ENCODE results near the genes NCAM2 and ADAMTS5.

- PRO-cap, 2 experiments = peak in 2 of 2 experiments; most common plus-strand start chr21:20998409 (in 2)
- RAMPAGE, long total RNA, 5 experiments = no peak in any of the 5 experiments
Observed at GRCh38 chr21:20997815-20998719, at the start of gene NCAM2. Gene NCAM2, plus strand, starts transcription at chr21:20998409.

DNA sequence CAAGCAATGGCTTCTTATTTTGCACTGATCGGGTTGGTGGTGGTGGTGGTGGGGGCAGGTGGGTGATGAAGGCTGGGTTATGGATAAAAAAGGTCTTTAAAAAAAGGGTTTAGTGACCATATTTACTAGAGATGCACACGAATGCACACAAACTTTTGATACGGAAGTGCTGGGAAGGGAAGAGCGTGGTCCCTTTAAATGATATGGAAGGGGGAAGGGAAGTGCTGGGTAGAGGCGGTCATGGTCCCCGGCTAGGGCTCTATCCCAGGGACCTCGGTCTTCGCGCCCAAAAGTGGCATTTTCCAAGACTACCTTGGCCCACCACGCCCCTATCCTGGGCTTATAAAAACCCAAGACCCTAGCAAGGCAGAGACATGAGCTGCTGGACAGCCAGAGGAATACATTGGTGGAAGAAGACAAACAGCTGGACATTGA, 1720.4 kb downstream of the MRPL39 start:
- PRO-cap, 2 experiments = no peak in any of the 2 experiments
- RAMPAGE, long total RNA, 5 experiments = no peak in any of the 5 experiments

- PRO-cap, 2 experiments = no peak in any of the 2 experiments
- RAMPAGE, long total RNA, 5 experiments = no peak in any of the 5 experiments
Observed at GRCh38 chr21:25736109-25736685, 1.4 kb downstream of the GABPA start.

GRCh38 chr21:25914026-25914559, 179.3 kb downstream of the GABPA start:
- PRO-cap, 2 experiments = no peak in any of the 2 experiments
- RAMPAGE, long total RNA, 5 experiments = no peak in any of the 5 experiments

DNA sequence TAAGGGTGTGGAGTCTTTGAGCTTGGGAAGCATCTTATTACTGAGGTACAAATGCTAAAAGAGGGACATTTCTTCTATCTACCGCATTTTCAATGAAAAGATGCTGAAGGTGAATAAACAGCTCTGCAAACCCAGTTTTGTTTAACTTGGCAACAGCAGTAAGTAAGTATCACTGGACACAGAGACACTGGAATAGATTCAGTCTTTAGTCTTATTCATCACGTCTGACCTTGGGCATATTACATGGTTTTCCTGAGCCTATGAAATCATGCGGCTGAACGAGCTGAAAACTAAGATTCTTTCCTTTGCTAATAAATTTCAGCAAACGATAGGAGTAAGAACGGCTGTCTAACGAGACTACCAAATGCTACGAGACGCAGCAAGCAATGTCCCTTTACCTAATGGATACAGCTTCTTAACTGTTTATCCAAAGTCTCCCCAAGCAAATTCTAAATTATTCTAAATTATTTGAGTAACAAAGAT, 207.4 kb downstream of the GABPA start:
- PRO-cap, 2 experiments = no peak in any of the 2 experiments
- RAMPAGE, long total RNA, 5 experiments = no peak in any of the 5 experiments

DNA sequence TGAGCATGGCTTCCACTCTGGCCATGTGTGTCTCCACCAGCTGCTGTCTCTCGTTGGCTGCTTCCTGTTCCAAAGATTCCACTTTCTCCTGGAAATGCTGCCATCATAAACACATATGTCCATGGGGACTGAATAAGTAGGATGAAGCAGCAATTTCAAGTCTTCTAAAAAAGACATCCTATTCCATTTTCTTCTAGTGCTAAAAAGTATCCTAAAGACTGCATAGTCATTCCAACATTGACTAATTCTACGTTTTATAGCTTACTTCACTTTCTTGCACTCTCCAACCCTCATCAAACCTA, 195.5 kb downstream of the APP start:
- PRO-cap, 2 experiments = no peak in any of the 2 experiments
- RAMPAGE, long total RNA, 5 experiments = no peak in any of the 5 experiments

DNA sequence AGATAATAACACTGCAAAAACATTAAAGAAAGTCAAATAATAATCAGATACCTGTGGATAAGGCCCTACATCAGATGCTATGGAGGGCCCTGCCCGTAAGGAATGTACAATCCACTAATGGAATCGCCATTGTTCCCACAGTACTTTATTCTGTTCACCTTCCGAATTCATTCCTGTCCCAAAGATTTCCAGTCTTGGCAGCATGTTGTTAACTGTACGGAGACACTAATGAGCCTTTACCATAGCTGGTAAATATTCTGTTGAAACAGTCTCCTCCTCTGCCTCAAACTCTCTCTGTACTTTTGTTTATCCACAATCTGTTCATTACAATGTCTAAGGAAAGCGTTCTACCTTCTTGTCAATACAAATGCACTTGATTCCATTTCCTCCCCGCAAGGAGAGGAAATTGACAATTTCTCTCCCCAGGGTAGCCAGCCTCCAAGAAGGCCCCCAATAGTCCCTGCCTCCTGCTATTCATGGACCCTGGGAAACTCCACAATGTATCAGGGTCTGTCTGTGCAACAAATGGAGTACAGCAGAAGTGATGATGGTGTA, 56.6 kb downstream of the APP start:
- PRO-cap, 2 experiments = no peak in any of the 2 experiments
- RAMPAGE, long total RNA, 5 experiments = no peak in any of the 5 experiments

- PRO-cap, 2 experiments = no peak in any of the 2 experiments
- RAMPAGE, long total RNA, 5 experiments = no peak in any of the 5 experiments
Observed at GRCh38 chr21:26115712-26116273, 54.8 kb downstream of the APP start.

GRCh38 chr21:26123030-26123337, 47.6 kb downstream of the APP start:
- PRO-cap, 2 experiments = no peak in any of the 2 experiments
- RAMPAGE, long total RNA, 5 experiments = no peak in any of the 5 experiments

GRCh38 chr21:26139959-26140679, 30.5 kb downstream of the APP start:
- PRO-cap, 2 experiments = no peak in any of the 2 experiments
- RAMPAGE, long total RNA, 5 experiments = no peak in any of the 5 experiments

- PRO-cap, 2 experiments = no peak in any of the 2 experiments
- RAMPAGE, long total RNA, 5 experiments = no peak in any of the 5 experiments
Observed at GRCh38 chr21:26167908-26168628, 2.5 kb downstream of the APP start.

GRCh38 chr21:26169341-26170441, 879 bp downstream of the APP start:
- PRO-cap, 2 experiments = peak in 2 of 2 experiments; most common plus-strand start chr21:26169785 (in 2); most common minus-strand start chr21:26169668 (in 1)
- RAMPAGE, long total RNA, 5 experiments = no peak in any of the 5 experiments

DNA sequence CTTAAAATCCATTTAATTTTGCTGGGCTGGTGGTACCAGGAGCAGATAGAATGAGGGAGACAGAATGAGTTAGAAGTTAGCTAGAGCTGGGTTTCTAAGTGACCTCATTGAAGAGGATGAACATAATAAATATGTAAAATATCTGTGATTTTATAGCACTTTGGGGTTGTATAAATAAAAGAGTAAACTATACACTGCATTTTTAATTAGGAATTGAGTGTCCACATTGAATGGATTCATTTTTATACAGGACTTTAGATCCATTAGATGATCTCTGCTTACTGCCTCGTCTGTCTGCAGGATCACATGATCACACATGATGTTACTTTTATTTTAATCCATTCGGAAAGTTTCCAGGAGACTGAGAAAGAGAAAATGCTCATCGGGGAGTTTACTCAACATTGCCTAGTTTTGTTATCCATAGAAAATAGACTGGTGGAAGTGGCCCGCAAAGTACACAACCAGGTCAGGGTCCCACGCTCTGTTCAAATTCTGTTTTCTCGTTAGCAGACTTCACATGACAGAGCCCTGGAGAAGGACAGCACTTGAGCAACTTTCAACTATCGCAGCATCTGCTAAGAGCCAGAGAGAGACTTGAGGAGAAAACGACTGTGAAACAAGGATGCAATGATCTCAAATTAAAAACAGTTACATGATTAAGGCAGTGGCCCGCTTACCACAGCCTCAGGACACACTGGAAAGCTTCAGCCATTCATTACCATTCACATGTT, 44.3 kb downstream of the ADAMTS1 start:
- PRO-cap, 2 experiments = peak in 1 of 2 experiments; most common plus-strand start position 356 of the sequence (in 1); most common minus-strand start position 308 of the sequence (in 1)
- RAMPAGE, long total RNA, 5 experiments = no peak in any of the 5 experiments

- PRO-cap, 2 experiments = peak in 2 of 2 experiments; most common plus-strand start chr21:26967257 (in 1); most common minus-strand start chr21:26967088 (in 2)
- RAMPAGE, long total RNA, 5 experiments = start-site peak on the minus strand in 3 of 5 experiments, at chr21:26967042-26967947 at its widest, 55 to 161 reads per replicate
Observed at GRCh38 chr21:26966887-26967972, at the start of gene ADAMTS5. Gene ADAMTS5, minus strand, starts transcription at chr21:26967088.

GRCh38 chr21:28068413-28069076, 816.6 kb downstream of the N6AMT1 start:
- PRO-cap, 2 experiments = no peak in any of the 2 experiments
- RAMPAGE, long total RNA, 5 experiments = no peak in any of the 5 experiments

DNA sequence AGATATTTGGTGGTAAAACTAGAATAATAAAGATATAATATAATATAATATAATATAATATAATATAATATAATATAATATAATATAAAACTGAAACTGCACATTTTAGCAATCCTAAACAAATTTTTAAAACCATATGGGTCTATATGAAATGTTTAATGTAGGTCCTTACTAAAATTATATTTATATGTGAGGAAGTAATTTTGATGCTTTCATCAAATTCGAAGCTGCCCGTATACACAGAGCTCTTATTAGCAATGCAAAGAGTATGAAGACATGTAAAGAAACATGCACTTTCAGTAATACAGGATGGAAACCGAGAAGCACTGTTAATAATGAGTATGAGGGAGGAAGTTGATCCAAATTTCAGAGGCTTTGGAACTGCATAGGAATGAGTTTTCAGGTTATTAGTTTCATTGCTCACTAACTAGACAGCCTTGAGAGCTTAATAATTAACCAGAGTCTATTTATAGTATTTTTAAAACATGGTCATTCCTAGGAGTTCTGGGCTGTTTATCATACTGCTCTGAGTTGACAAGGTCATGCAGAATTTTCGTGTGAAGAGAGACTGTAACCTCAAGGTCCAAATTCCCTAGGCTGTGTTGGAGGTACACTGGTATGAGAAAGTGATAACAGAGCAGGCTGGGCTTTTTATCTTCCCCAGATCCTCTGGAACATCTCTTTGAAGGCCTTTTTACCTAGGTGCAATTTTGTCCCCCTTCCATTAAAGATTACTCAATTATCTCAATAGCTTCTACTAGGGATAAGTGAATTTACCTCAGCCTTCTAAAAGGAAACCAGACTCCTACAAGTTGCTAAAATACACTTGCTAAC, 628.9 kb downstream of the N6AMT1 start:
- PRO-cap, 2 experiments = no peak in any of the 2 experiments
- RAMPAGE, long total RNA, 5 experiments = no peak in any of the 5 experiments

- PRO-cap, 2 experiments = no peak in any of the 2 experiments
- RAMPAGE, long total RNA, 5 experiments = no peak in any of the 5 experiments
Observed at GRCh38 chr21:28336265-28336727, 548.9 kb downstream of the N6AMT1 start.

GRCh38 chr21:28376131-28376929, 508.8 kb downstream of the N6AMT1 start:
- PRO-cap, 2 experiments = no peak in any of the 2 experiments
- RAMPAGE, long total RNA, 5 experiments = no peak in any of the 5 experiments

DNA sequence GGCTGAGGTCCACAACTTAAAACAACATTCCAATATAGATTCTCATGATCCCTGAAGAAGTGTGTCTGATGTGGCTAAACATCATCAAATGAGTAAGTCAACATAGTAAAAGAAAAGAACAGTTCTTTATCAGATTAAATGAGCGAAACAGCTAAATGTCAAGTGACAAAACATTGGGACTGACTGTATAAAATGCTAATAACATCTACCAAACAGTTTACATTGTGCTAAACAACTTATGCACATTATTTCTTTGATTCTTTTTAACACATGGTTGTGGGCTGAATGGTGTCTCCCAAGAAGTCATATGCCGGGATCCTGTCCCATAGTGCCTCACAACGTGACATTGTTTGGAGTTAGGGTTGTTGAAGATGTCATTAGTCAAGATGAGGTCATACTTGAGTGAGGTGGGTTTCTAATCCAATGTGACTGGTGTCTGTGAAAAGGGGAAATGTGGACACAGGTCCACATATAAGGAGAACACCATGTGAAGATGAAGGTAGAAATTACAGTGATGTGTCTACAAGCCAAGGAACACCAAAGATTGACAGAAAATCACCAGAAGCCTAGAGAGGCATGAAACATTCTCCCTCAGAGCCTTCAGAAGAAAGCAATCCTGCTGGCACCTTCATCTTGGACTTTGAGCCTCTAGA, 345.9 kb downstream of the N6AMT1 start:
- PRO-cap, 2 experiments = no peak in any of the 2 experiments
- RAMPAGE, long total RNA, 5 experiments = no peak in any of the 5 experiments

GRCh38 chr21:28822754-28823514, 62.2 kb downstream of the N6AMT1 start:
- PRO-cap, 2 experiments = no peak in any of the 2 experiments
- RAMPAGE, long total RNA, 5 experiments = no peak in any of the 5 experiments

All from thyroid gland (tissue), 7 donors.